Peyer's patch (tissue), 4 donors: ENCODE measurements around the genes TSPAN12 and RNF148.

GRCh38 chr7:117871722-117872537, 1.3 kb downstream of the CTTNBP2 start:
- PRO-cap: bidirectional peak, plus-strand start at chr7:117872378, minus-strand start at chr7:117872201
- RAMPAGE, long total RNA, 4 experiments: no peak in any of the 4 experiments

DNA sequence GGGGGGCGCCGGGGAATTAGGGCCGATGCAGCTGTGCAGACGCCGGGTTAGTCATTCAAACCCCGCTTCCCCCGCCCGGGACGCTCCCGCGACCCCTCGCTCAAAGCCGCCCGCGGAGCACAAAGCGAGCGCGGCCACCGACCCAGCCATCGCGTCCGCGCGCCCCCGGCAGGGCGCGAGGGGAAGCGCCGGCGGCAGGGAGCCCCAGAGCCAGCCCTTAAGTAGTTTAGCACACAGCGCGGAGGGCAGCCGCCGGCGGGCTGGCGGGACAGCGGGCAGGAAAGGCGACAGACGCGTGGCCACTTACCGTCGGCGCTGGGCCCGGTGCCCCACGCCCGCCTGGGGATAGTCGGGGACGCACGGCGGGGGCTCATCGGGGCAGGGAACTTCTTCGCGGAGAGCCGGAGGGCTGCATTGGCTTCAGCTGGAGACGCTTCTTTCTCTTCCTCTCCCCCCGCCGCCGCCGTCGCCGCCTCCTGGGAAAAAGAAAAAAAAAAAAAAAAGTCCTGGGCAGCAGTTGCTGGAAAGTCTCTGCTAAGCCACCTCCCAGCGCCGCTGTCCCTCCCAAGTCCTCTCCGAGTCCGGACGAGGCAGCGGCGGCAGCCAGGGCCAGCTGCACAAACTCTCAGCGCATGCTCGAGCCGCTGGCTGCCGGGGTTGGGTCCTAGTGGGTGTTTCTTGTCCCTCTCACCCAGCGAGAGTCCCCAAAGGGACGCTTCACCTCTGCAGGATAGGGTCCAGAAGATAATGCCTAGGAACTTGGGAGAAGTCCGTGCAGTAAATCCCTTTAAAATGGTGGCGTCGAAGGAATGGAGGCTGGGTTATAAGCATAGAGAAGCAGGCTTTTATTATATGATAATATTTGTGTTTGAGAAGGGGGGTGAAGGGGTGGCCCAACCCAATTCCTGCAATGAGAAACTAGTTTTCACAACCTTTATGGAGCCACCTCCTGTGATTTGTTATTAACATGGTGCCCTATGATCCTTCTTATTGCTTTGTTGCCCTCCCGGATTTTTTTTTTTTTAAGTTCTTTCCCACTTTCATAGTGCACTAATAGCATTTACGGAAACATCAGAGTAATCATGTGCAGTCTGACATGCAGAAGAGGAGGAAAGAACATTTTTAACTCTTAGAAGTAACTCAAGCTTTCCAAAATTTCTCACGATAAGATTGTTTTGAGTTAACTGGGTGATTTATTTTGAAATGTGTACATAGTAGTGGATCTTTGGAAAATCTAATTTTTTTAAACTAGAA, at the start of gene TSPAN12:
Gene TSPAN12 (minus strand): TSS at position 632 of the 1,254 bp plus-strand sequence.
- PRO-cap: bidirectional peak, plus-strand start at position 248 of the sequence, minus-strand start at position 157 of the sequence; bidirectional peak, plus-strand start at position 567 of the sequence, minus-strand start at position 577 of the sequence; bidirectional peak, plus-strand start at position 1,079 of the sequence, minus-strand start at position 823 of the sequence
- RAMPAGE, long total RNA, 4 experiments: start-site peak on the minus strand in 4 of 4 experiments, centred at positions 449 to 796 of the sequence, 7 to 257 reads per replicate

DNA sequence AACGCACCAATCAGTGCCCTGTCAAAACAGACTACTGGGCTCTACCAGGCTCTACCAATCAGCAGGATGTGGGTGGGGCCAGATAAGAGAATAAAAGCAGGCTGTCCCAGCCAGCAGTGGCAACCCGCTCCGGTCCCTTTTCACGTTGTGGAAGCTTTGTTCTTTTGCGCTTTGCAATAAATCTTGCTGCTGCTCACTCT, 72.0 kb downstream of the CPED1 start:
- PRO-cap: no peak
- RAMPAGE, long total RNA, 4 experiments: no peak in any of the 4 experiments

DNA sequence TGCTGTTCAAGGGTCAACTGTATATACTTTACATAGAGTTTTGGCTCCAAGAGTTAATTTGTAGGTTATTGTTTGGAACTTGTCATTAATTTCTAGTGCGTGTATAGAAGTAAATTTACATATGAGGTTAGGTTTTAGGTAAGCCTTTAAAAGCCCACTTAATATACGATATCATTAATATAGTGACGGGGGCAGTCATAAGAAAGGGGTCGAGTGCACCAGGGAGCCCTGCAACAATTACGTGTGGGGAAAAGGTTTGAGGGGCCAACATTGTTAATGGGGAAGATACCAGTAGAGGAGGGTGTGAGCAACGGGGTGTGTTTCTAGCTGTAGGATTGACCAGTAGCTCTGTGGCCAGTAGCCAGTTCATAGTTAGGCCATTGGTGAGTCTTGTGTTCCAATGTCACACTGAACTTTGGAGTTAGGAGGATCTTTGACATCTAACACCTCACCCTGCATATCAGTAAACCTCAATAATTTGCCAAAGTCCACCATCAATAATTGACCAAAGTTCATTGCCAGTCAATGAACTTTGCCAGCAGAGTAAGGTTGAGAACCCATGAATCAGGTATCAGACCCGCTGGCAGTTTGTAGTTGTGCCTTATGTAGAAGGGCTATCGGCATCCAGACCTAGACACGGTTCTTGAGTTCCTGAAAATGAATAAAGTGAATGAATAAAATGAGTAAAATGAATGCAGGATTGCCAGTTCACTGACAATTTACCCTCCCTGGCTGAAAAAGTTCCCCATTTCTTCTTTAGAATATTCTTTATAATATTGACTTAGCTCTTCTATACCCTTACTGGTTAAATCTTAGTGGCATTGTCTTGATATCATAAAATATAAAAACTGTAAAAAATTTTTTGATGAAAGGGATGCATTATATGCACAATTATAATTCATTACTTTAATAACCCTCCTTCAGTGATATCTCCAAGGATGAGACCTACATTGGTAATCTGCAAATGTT, 168.9 kb downstream of the CPED1 start:
- PRO-cap: no peak
- RAMPAGE, long total RNA, 4 experiments: no peak in any of the 4 experiments

DNA sequence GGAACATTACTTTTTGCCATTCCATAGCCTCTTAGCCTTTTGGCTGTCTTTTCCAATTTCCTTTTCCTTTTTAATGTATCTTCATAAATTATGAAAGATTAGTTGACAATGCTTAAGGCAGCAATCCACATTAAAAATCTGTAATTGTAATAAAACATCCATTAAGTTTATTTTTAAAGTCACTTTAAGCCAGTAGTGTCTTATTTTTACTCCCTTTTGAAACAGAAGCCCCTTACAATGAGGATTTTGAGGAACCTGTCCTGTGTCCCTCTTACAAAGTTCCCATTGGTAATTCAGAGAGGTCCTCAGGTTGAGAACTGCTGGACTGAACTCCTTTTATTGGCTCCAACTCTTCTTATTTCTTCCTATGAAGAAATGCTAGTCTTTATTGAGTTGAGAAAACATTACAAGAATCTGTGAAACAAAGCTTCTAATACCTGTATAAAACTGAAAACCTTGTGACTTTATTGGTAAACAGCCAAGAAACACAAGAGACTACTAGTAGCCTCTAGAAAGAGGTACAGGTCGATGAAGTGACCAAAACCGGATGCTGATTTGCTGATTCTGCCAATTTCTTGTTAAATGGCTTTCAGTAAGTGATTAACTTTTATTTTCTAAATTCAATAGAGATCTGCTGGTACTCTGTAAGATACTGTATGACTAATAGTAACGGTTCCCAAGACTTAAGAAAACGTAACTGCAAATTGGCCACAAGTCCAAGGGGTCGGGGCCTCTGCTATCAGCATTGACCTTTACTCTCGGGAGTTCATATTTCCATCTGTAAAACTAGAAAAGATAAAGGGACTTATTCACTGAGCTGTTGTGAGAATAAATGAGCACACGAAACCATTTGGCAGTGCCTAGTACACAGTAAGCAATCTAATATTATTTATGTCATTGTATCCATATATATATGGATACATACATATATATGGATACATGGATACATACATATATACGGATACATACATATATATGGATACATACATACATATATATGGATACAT, 1.6 kb downstream of the FAM3C start:
- PRO-cap: bidirectional peak, plus-strand start at position 812 of the sequence, minus-strand start at position 549 of the sequence
- RAMPAGE, long total RNA, 4 experiments: no peak in any of the 4 experiments

- PRO-cap: no peak
- RAMPAGE, long total RNA, 4 experiments: no peak in any of the 4 experiments
Measured at GRCh38 chr7:121620796-121621345, 224.8 kb upstream of the FAM3C start.

GRCh38 chr7:122306540-122307153, 2.1 kb upstream of the FEZF1 start:
- PRO-cap: no peak
- RAMPAGE, long total RNA, 4 experiments: no peak in any of the 4 experiments

DNA sequence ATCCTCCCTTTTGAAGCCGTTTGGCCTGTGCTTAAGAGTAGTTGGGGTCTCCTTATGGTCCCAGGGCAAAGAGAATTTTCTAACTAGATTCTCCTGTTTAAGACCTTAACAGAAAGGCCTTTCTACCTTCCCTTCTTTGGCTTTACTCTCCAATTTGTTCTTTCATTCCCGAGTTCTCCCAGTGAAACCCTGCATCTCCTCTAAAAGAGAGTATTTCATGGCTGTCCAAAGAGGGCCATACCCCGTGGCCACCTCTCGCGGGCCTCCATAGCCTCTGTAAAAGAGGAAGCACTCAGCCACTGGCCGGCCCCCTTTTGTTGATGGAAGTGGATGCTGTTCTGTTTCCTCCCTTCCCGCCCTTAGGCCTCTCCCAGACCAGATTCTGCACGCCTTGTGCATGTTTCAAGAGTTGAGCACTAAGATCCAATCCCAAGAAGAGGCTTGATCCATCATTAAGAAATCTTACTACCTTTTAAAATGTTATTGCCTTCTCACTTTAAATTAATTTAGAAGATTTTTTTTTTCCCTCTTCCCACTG, 6.7 kb upstream of the FEZF1 start:
- PRO-cap: no peak
- RAMPAGE, long total RNA, 4 experiments: no peak in any of the 4 experiments

GRCh38 chr7:122702775-122703244, at the start of gene RNF148:
RNF148 (minus strand) TSS chr7:122702922.
- PRO-cap: no peak
- RAMPAGE, long total RNA, 4 experiments: no peak in any of the 4 experiments

DNA sequence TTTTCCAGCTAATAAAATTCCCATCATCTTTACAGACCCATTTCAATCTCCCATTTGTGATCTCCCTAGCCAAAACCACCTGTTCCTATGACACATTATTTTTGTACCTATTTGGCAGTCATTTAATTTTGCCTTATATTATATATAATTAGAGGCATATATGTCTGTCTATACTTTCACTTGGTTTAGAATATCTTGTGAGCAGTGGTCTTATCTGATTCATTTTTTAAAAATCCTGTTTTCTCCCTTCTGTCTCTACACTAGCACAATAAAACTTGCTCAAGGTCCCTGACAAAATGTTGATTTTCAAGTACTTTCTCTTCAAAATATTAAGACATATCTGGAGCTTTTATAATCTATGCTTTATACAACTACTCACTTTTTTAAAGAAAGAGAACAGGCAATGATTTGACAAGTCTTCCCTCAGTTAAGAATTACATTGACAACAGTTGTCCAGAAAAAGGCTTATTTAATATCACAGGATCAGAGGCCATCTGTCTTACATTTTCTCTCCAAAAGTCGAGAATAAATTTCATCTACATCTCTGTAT, 8.0 kb upstream of the RNF148 start:
- PRO-cap: no peak
- RAMPAGE, long total RNA, 4 experiments: no peak in any of the 4 experiments

DNA sequence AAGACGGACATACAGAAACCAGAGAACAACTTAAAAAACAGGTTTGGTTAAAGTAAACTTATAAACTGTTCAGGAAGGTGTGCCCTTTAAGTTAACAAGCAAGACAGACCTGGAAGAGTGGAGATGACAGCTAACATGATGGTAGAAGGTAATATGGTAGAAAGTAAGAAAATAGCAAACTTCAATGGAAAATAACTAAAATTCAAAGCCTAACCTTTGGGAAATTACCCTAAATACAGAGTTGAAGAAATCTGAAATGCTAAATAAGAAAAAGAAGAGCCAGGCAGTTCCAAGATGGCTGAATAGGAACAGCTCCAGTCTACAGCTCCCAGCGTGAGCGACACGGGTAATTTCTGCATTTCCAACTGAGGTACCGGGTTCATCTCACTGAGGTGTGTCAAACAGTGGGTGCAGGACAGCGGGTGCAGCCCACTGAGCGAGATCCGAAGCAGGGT, 52.2 kb downstream of the CADPS2 start:
- PRO-cap: no peak
- RAMPAGE, long total RNA, 4 experiments: no peak in any of the 4 experiments

DNA sequence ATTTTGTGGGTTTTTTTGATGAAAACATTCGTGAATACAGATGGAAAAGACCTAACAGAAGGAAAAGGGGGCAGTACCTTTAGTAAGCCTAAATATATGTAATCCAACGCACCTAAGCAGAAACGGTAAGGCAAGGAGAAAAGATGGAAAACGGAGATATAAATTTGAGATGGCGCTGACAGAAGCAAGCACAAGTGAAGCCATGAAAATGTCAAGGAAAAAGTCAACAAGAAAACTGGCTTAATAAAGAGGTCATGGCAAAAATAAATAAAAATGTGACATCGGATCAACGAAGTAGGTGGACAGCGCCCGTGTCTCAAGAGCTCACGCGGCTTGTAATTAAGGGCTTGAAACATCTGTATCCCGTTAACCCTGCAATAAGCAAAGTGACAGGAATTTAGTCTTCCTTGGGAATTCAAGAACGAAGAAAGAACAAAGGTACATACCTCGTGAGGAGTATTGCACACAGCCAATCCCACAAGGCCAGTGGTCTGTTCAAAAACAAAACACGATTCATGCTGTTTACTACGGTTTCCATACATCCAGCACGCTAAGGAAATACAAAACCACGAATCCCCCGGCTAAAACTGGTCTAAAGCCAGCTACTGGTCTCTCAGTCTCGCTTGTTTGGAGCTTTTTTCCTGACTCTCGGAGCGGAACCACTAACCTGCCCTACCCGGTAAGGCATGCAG, 514 bp downstream of the NDUFA5 start:
- PRO-cap: no peak
- RAMPAGE, long total RNA, 4 experiments: no peak in any of the 4 experiments

DNA sequence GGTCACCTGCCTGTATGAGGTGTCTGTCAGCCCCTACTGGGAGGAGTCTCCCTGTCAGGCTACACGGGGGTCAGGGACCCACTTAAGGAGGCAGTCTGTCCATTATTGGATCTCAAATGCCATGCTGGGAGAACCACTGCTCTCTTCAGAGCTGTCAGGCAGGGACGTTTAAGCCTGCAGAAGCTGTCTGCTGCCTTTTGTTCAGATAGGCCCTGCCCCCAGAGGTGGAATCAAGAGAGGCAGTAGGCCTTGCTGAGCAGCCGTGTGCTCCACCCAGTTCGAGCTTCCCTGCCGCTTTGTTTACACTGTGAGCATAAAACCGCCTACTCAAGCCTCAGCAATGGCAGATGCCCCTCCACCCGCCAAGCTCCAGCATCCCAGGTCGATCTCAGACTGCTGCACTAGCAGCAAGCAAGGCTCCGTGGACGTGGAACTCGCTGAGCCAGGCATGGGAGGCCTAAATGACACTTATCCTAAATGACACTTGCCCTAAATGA, 6.9 kb upstream of the ASB15 start:
- PRO-cap: no peak
- RAMPAGE, long total RNA, 4 experiments: no peak in any of the 4 experiments

GRCh38 chr7:124517863-124518084, 247.8 kb downstream of the GPR37 start:
- PRO-cap: no peak
- RAMPAGE, long total RNA, 4 experiments: no peak in any of the 4 experiments

DNA sequence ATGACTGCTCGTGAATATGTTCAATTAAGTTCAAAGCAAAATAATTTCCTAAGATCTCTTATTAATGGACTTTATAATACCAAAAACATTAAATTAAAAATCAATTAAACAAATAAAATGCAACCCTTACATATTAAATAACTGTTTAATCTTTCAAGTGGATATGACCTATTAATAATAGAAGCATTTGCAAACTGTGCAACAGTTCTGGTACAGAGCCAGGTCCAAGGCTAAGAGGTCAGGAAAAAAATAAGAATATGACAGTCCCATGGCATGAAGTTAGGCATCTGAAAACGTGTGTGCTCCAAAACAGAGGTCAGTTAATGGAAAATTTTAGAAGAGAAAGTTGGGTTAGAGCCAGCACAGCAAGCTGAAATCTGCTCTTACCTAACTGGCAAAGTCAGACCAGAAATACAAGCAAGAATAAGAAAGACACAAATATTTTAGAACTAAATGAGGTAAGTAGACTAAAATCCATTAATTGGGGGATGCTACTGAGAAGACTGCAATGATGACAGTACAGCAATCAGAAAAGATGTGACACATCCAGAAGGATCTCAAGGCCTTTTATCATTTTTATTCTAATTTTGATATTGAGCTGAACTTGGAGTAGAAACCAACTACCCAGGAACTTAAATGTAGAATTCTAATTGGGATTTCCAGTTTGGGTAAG, 757.7 kb downstream of the GRM8 start:
- PRO-cap: no peak
- RAMPAGE, long total RNA, 4 experiments: no peak in any of the 4 experiments

DNA sequence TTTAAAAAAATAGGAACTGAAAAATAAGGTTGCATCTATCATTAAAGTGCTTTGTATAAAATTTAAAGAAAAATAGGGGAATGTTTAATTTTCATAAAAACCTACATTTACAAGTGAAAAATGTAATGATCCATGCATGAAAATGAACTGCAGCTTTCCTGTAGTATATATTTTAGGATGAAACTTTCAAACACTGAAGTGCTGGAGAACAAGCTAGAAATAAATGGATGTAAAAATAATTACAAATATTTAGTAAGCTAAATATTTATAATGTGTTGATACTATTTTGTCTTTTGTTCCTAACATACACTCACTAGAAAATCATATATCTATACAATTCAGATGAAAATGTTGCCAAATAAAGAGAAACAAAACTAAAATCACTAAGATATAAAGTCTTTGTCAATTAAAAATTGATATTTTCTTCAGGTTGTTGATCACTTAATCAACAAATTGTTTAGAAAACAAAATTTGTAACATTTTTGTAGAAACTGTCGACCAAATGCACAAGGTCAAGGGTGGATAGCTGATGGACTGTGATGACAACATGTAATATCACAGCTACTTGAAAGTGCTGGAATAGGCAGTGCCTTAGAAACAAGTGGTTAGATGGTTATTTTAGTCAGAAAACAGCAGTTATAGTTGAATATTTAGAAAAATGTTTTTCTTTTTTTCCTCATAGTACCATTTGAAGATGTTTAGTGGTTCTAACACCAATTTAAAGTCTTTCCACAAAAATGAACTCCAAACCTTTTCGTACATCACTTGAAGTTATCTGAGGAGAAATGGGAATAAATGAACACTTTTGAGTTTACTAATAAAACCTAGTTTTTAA, 21.3 kb downstream of the ZNF800 start:
- PRO-cap: no peak
- RAMPAGE, long total RNA, 4 experiments: no peak in any of the 4 experiments

- PRO-cap: unidirectional peak, plus-strand start at chr7:127391811; unidirectional peak, plus-strand start at chr7:127391912; bidirectional peak, plus-strand start at chr7:127392349, minus-strand start at chr7:127392190
- RAMPAGE, long total RNA, 4 experiments: start-site peak on the minus strand in 1 of 4 experiments, at chr7:127391779-127391890 at its widest, 10 reads per replicate
Measured at GRCh38 chr7:127391289-127392468, 829 bp downstream of the ZNF800 start.

DNA sequence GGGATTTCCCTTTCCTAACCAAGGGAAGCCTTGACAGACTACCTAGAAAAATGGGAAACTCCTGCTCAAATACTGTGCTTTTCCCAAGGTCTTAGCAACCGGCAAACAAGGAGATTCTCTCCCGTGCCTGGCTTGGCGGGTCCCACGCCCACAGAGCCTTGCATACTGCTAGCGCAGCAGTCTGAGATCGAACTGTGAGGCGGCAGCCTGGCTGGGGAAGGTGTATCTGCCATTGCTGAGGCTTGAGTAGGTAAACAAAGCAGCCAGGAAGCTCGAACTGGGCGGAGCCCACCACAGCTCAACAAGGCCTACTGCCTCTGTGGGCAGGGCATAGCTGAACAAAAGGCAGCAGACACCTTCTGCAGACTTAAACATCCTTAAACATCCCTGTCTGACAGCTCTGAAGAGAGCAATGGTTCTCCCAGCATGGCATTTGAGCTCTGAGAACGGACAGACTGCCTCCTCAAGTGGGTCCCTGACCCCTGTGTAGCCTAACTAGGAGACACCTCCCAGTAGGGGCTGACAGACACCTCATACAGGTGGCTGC, 58.7 kb upstream of the ZNF800 start:
- PRO-cap: no peak
- RAMPAGE, long total RNA, 4 experiments: no peak in any of the 4 experiments

GRCh38 chr7:127592462-127593479, 765 bp upstream of the FSCN3 start:
- PRO-cap: no peak
- RAMPAGE, long total RNA, 4 experiments: no peak in any of the 4 experiments

DNA sequence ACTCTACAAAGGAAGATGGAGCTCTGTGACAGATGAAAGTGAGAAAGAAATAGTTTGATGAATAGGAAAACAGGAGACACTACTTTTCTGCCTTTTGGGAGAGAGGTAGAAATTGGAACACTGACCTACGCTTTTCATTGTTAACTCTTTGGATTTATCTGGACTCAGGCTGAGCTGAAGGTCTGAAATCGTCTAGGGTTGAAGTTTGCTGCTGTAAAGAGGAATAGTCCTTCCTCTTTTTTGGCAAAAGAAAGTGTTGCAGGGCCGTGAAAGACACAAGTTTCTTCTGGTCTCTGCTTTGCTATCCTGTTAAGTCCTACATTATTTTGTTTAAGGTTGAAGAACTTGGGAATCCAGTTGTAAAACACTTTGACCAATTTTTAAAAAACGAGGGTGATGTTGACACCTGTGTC, 3.0 kb downstream of the SND1 start:
- PRO-cap: no peak
- RAMPAGE, long total RNA, 4 experiments: start-site peak on the plus strand in 1 of 4 experiments, centred at position 174 of the sequence, 5 reads per replicate